ENCODE measurements around a stretch of chr19.

DNA sequence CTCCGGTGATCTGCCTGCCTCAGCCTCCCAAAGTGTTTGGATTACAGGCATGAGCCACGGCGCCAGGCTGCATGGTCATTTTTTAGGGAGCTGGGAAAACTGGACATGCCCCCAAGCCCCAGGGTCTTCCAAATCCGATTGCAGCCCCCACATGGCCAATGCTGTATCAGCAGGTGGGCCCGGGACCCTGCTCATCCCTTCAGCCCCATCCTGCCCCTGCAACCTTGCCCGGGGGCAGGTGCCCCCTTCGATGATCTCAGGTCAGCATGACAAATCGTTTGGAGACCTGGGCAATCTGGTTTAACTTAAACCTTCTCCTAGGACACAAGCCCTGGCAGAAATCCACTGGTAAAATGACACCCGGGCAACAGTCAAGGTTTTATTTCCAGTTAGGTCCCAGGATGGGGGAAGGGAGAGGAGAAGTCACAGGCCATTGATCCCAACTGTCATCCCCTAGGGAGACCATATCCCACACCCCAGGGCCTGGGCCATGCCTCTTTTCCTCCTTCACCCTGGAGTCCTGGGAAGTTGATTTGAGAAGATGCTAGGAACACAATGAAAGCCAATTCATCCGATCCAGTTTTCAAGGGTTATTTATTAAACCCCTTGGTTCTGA lies 1.7 kb upstream of the PLIN5 start:
- PRO-cap: no peak

DNA sequence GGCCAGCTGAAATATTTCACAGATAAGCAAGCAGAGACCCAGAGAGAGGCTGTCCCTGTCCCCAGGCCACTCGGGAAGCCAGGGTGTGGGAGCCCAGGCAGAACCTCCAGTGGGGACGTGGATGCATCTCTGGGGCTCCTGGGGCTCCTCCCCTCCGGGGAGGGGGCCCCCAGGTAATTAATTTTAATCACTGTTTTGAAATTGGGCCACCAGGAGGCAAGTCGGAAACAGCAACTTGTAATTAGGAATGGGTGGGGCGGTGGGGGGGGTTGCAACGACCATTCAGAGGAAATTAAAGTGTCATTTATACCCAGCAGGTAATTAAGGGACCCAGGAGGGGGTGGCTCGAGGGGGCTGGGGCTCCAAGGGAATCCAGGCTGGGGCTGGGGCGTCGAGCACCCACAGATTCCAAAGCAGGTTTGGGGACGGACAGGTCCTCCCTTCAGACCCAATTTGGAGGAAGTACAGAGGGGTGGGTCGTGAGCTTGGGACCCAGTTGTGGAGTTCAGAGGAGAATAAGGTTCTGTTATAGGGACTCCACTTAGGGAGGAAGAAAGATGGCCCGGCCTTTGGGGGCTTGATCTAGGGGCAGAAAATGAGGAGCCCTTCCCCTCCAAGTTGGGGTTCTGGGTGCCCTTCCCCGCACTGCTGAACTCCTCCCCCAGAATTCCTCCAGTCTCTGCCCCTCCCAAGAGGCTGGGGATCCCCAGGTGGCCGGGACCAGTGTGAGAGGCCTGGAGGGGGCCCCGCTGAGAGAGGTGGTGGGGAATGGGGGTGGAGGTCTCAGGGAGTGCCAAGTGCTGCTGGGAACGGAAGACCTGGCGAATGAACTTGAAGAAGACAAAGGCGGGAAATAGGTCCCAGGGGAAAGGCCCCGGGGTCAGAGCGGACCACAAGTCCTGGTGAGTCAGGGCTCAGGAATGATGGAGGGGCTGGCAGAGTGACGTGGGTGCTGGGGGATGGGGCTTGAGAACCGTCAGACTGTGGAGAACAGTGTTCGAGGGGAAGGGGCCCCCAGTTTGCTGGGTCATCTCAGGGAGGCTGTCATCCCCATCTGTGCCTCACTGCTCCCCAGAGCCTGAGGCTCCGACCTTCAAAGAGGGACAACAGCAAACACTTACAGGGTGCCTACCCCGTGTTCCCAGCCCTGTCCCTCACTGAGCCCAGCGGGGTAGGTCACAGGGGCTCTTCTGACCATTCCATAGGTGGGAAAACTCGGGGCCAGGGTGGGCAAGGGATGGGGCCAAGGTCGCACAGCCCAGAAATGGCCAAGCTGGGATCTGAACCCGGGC lies 15.6 kb upstream of the SEMA6B start:
- PRO-cap: no peak

DNA sequence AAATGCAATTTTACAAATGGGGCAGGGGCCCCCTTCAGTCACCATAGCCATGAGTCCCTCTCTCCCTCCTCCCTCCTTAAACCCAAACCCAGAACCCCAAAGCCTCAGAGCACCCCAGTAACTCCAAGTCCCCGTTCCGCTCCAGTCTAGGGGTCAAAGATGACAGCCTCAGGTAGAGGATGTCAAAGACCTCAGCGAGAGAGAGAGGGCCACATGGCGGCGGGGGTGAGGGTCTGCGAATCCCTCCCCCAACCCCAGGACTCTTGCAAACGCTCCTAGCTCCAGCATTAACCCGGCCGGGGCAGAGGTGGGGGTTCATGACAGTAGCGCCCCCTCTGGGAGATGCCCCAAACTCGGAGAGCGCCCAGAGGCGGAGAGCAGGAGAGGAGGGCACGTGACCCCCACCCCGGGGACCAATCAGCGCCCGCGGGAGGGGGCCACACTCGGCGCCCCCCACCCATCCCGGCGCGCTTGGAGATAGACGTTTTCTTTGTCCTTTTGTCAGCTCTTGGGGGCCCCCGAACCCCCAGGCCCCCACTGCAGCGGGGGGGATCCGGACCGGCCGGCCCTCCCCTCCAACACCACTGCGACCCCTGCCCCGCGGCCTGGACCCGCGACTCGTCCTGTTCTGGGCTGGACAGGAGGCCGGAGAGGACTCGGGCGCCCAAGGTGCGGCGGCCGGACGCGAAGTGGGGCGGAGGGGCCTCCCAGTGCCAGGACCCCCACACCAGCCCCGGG lies 20.8 kb upstream of the SEMA6B start:
- PRO-cap: no peak

GRCh38 chr19:4636024-4636779 lies 3.1 kb upstream of the TNFAIP8L1 start:
- PRO-cap: unidirectional peak, minus-strand start at chr19:4636285

GRCh38 chr19:4653873-4654278 lies 14.6 kb downstream of the TNFAIP8L1 start:
- PRO-cap: no peak

DNA sequence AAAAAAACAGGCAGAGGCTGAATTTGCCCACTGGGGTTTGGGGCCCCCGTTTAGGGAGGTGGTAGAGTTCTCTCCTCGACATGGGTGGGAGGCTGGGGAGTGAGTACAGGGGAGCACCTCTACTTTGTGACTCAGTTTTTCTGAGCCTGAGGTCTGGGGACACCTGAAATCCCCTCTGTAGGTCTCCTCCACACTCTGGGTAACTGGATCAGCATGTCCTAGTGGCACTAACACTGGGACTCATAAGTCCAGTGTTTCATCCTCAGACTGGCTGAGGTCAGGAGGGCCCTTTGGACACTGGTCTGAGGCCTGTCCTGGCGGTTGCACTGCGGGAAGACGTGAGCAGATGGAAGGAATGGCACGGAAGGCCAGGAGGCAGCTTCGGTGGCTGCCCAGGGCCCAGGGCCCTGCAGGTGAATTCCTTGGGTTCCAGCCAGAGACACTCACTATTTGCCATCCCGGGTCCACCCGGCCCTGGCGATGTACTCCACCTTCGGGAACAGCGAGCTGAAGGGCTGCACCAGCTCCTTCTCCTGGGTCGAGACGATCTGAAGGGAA lies 26.5 kb downstream of the DPP9 start:
- PRO-cap: no peak

DNA sequence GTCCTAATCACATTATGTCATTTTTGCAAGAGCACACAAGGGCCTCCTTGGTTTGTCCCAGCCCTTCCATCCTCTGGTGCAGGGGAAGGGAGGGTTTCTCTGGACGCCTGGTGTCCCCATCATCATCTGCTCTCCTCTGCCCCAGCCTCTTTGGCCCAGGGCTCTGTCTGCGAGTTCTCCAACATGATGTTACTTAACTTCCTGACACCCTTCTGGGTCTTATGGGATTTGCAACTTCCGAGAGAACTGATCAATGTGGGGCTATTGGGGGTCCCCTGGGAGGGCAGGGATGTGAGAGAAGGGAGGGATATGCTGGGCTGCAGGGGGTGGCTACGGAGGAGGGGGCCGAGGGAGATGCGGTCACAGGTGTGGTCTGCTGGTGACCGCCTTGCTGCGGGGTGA lies 24.4 kb downstream of the DPP9 start:
- PRO-cap: no peak

DNA sequence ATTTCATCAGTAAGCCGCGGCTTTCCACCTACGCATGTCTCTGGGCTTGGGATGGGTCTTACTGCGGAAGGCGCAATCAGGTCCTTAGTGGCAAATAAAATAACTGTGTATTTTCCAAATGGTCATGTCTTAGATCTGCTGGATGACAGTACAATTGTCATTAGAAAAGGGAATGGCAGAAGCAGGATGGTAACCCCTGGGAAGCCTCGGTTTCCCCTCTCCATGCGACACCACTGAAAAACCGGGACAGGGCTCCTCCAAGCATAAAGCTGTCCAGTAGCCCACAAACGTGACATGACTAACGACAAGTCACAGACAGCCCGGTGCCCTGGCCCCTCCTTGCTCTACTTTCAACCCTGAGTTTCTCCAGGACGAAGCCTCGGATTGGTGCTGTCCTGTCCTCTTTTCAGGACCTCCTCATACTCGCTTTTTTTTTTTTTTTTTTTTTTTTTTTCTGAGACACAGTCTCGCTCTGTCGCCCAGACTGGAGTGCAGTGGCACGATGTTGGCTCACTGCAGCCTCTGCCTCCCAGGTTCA lies 16.4 kb downstream of the DPP9 start:
- PRO-cap: no peak

- PRO-cap: no peak
Observed at GRCh38 chr19:4709486-4710524, 13.8 kb downstream of the DPP9 start.

DNA sequence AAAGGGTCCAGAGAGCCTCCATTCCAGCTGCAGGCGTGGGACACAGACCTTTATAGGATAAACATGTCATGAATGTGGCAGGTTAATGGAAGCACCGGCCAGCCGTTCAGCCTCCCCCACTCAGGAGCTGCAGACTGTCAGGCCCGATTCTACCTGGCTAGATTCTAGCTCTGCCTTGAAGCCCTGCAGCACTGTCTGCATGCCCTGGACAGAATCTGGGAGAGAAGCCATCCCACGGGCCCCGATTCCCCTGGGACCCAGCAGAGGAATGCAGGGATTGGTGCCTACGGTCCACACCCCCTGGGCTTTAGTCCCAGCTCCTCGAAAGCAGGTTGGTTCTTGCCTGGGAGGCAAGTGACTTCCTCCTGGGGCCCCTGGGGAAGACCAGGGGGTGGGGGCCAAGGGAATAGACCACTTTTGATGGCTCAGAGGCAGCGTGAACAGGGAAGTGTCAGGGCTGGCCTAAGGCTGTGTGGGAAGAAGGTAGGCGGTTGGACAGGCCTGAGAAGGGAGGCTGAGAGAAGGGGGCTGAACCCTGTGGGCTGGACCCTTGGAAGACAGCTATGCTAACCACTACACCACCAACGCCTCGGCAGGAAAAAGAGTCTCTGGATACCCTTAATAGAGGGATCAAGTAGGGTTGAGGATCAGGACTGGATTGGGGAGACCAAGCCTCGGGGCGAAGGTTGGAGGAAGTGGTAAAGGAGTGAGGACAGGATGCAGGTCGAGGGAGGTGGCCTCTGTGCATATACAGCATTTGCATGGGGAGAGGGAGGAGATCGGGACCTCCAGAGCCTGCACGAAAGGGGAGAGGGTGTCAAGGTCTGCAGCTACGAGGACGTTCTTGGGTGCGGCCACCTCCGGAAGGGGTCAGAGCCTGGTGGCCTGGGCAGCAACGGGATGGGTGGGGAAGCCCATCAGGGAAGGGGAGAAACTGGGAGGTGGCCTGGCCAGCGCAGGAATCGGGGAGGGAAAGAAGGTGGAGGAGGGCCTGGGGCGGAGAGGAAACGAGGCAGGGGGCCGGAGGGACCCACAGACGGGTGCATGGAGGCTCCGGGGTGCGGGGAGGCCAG lies 802 bp downstream of the DPP9 start:
- PRO-cap: unidirectional peak, plus-strand start at position 428 of the sequence; unidirectional peak, plus-strand start at position 753 of the sequence

GRCh38 chr19:4837554-4837962 lies 6.0 kb upstream of the TICAM1 start:
- PRO-cap: no peak

- PRO-cap: bidirectional peak, plus-strand start at chr19:4897455, minus-strand start at chr19:4897339
Observed at GRCh38 chr19:4897121-4897547, 5.6 kb downstream of the ARRDC5 start.

- PRO-cap: bidirectional peak, plus-strand start at chr19:4910188, minus-strand start at chr19:4909966
Observed at GRCh38 chr19:4909647-4910578, 612 bp downstream of the UHRF1 start.

GRCh38 chr19:4916267-4917339 lies 7.3 kb downstream of the UHRF1 start:
- PRO-cap: bidirectional peak, plus-strand start at chr19:4916866, minus-strand start at chr19:4916819

DNA sequence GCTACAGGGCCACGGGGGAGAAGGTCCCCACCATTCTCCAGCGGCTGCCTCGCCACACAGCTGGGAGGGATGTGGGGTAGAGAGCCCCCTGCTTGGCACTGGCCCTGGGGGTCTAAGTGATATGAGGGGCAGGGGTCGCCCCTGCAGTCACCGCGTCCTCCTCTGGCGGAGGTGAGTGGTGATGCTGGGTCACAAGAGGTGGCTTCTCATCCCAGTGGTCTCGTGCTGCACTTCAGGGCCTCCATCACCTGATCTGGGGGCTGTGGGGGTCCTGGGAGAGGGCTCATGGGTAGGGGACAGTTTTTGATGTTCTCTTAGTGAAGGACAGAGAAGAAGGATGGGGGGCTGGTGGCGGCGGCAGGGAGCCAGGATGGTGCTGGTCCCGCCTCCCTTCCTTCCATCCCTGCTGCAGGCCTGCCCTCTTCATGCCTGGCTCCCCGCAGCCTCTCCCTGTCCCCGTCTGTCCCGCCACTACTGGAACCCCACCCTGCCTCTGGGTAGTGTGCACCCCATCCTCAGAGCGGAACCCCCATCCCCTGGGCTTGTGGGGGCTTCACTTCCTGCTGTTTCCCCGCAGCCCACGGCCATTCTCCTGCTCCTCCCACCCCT lies 36.9 kb downstream of the KDM4B start:
- PRO-cap: no peak

- PRO-cap: no peak
Observed at GRCh38 chr19:5034754-5035624, 66.1 kb downstream of the KDM4B start.

DNA sequence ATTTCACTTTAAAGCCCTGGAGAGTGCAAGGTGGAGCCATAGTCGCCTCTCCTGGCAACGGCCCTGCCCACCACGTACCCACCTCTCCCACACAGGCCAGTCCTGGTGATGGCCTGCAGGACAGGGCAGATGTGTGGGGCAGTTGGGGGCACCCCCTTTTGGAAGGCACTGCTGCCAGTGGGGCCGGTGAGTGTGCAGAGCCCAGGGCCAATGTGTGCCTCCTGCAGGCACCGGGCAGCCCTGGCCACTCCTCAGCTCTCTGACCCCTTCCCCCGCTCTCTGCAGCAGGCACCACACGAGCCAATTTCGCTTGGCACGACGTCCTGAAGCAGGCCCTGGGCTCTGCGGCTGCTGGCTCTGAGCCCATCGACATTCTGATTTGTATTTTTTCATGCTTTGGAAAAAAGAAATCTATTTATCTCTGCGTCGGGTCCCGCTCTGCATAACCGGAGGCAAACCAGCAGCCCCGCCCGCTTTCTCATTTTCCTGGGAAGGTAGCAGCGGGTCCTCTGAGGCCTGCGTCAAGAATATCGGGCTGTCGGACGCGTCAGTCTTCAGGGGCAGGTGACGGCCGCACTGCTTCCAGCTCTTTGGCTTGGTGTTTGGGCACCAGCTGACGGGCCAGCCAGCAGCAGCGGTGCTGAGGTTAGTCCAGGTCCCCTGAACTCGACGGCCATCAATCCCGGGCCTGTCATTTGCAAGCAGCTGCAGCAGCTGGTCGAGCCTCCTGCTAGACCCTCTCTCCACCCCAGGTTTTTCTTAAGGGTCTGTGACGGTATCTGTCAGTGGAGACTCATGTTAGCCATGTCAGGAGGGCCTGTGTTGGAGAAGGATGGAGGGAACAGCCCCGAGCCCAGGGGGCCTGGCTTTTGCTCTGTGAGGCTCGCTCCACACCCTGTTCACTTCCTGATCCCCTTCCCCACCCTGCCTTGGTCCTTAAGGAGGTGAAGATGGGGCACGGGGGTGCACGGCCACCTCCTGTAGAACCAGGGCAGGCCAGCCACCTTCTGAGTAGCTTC lies 134.3 kb downstream of the KDM4B start:
- PRO-cap: no peak

- PRO-cap: no peak
Observed at GRCh38 chr19:5151340-5152180, 182.6 kb downstream of the KDM4B start.

GRCh38 chr19:5219744-5220168 lies 120.9 kb downstream of the PTPRS start:
- PRO-cap: no peak

GRCh38 chr19:5298455-5298783 lies 42.2 kb downstream of the PTPRS start:
- PRO-cap: no peak

Data from SEM (cell line).